Lower leg skin (tissue), 2 donors: ENCODE measurements around the gene CT47A3.

- PRO-cap: no peak
- RAMPAGE, long total RNA, 2 experiments: no peak in any of the 2 experiments
These were observed 4.7 kb upstream of the SOWAHD start for GRCh38 chrX:119753616-119754205.

GRCh38 chrX:119816180-119816696 is 24.8 kb upstream of the RPL39 start:
- PRO-cap: no peak
- RAMPAGE, long total RNA, 2 experiments: no peak in any of the 2 experiments

DNA sequence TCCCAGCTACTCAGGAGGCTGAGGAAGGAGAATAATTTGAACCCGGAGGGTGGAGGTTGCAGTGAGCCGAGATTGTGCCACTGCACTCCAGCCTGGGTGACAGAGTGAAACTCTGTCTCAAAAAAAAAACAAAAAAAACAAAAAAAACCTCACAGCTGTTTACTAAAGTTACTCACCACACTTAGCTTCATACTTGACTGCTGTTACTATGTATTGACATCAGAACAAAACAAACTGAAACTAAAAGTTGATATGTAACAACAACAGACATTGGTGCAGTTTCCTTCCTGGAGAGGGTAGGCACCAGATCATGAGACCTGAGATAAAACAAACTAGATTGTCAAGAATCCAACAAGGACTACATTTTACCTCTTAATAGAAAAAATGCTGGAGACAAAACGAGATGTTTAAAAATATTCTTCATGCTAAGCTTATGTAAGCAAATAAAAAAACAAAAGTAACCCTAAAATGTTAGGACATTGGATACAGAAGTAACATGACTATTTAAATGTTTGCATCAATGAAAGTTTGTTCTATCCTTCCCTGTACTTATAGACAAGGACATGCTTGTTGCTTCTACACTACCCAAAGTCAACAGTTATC is 30.4 kb upstream of the RPL39 start:
- PRO-cap: no peak
- RAMPAGE, long total RNA, 2 experiments: no peak in any of the 2 experiments

DNA sequence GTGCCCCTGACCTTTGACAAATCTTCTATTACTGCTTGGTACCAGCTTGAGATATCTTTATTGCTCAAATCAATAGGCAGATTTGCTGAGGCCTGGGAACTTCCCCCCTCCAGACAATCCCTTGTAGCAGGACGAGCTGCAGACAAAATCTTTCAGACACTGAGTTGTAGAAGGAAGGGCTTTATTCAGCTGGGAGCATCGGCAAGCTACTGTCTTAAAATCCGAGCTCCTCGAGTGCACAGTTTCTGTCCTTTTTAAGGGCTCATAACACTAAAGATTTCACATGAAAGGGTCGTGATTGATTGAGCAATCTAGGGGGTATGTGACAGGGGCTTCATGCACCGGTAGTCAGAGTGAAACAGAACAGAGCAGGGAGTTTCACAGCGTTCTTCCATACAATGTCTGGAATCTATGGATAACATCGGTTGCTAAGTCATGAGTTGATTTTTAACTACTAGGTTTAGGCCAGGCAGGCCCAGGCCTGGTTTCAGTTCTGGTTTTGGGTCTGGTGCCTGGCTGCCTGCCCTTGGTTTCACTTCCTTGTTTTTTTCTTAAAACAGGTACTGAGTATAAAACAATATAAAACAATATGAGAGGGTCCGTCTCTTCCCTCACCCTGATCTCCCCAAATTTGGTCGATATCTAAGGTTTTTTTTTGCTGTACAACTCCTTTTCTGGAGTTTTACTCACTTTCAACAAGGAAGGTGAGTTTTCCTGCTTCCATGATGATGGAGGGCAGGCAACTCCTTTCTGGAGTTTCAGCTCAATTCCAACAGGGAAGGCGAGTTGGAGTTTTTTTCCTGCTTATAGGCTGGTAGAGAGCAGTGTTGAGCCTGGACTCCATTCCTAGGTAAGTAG is 41.6 kb downstream of the RHOXF2B start:
- PRO-cap: no peak
- RAMPAGE, long total RNA, 2 experiments: no peak in any of the 2 experiments

GRCh38 chrX:120302275-120302951 is 8.8 kb downstream of the TMEM255A start:
- PRO-cap: no peak
- RAMPAGE, long total RNA, 2 experiments: no peak in any of the 2 experiments

DNA sequence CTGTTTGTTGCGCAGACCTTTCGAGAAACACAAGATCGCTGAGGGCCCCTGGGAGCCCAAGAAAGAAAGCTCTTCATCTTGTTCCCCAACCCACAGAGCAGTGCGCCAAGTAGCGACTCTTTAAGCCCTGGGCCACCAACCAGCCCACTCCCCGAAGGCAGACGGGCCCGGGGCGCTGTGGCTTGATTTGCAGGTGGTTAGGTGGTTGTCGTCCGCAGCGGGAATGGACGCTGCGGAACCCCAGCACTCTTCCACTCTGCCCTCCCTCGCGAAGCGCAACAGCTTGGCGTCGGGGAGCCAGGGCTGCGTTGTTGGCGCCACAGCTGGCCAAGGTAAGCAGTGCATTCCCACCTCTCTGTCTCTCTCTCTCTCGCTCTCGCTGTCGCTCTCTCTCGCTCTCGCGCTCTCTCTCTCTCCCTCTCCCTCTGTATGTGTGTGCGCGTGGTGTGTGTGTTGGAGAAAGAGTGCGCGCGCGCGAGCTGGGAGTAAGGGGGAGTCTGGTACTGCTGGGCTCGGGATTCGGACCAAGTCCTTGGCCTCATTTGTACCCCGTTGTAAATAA is 1.9 kb downstream of the TMEM255A start:
- PRO-cap: bidirectional peak, plus-strand start at position 457 of the sequence, minus-strand start at position 285 of the sequence
- RAMPAGE, long total RNA, 2 experiments: no peak in any of the 2 experiments

DNA sequence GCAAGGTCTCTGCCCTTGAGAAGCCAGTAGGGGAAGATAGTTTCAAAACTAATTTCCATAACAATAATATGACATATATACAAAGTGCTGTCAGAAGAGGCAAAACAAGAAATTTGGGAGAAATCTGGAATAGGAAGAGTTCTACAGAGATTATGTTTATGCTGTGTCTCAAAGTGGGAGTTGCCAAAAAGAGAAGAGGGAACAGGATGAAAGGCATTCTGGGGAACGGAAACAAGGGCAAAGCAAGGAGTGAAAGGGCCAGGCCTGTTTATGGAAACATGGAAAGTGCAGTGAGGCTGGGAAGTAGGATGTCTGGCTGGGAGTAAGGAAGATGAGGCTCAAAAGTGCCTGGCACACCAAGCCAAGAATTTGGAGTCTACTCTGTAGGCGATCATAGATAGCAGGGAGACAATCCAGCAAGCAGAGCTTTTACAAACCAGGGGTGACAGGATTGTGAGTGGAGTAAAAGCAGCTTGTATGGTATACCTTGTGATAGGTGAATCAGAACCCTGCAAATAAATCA is 1.8 kb upstream of the CUL4B start:
- PRO-cap: no peak
- RAMPAGE, long total RNA, 2 experiments: no peak in any of the 2 experiments

GRCh38 chrX:120660629-120660894 is 30.7 kb upstream of the C1GALT1C1 start:
- PRO-cap: no peak
- RAMPAGE, long total RNA, 2 experiments: no peak in any of the 2 experiments

GRCh38 chrX:120975893-120976240 is at the start of gene CT47A3:
CT47A3 (minus strand) TSS chrX:120976068.
- PRO-cap: no peak
- RAMPAGE, long total RNA, 2 experiments: no peak in any of the 2 experiments

- PRO-cap: no peak
- RAMPAGE, long total RNA, 2 experiments: no peak in any of the 2 experiments
These were observed 343.9 kb upstream of the GRIA3 start for GRCh38 chrX:122840140-122840582.

DNA sequence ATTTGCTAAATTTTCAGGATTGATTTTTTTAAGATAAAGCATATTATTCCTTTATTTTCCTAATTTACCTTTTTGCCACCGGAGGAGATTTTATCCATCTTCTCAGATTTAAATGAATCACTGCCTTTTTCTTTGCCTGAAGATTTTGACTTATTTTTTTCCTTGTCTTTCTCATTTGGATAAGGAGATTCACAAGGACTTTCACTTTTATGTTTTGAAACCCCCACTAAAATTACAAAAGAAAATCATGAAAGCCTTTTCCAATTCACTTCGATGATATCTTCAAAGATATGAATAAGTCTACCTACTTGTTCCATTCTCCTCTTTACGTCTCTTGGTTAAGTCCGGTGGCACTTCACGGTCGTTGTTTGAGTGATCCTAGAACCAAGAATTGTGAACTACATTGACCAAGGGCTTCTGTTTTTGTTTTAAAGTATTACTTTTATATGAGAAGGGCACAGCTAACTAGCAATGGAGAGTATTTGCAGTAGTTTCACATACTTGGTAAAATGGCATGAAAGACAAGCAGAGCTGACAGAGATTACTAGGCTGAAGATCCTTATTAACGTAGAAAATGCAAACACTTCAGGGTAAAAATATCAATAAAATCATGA is 119.4 kb downstream of the THOC2 start:
- PRO-cap: no peak
- RAMPAGE, long total RNA, 2 experiments: start-site peak on the minus strand in 1 of 2 experiments, centred at position 184 of the sequence, 17 reads per replicate

- PRO-cap: no peak
- RAMPAGE, long total RNA, 2 experiments: start-site peak on the minus strand in 1 of 2 experiments, at chrX:123620913-123621565 at its widest, 40 reads per replicate
These were observed 111.7 kb downstream of the THOC2 start for GRCh38 chrX:123621039-123621723.

DNA sequence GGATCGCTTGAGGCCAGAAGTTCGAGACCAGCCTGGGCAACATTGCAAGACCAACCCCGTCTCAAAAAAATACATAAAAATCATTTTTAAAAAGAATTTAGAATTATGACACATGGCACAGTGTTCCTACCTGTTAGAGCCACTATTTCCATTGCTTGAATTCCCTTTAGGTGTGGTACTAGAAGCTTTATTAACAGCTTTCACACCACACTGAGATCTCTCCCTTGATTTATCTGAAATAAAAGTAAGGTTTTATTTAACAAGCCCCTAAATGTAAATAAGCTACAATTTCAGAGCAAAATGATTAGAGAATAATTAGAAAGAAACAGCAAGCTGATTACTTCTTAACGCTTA is 110.2 kb downstream of the THOC2 start:
- PRO-cap: no peak
- RAMPAGE, long total RNA, 2 experiments: start-site peak on the minus strand in 1 of 2 experiments, centred at position 235 of the sequence, 12 reads per replicate

DNA sequence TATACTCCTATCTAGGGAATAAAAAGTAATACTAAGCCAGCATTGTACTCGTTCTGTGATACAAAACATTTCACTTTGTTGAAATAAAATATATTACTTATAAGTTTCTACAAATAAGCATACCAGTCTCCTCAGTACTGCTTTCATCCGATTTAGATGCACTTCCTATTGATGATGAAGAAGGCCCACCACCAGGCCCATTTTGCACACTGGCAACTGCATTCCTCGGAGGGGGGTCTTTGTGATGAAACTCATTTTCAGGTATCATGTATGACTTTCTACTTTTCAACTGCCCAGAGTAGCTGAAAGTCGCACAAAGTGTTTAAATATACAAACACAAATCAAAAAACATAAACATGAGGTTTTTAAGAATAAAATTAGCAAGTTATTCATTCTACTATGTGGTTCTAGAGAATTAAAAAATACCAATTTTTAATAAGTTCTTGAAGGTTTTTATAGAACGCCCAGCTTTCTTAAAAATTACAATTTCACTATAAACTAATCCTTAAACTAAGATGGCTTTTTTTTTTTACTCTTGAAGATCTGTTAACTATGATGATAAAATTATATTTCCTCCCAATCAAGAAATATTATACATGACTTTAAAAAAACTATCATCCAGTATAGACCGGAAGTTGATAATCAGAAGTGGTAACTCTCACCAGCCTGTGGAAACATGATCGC is 109.7 kb downstream of the THOC2 start:
- PRO-cap: no peak
- RAMPAGE, long total RNA, 2 experiments: no peak in any of the 2 experiments

DNA sequence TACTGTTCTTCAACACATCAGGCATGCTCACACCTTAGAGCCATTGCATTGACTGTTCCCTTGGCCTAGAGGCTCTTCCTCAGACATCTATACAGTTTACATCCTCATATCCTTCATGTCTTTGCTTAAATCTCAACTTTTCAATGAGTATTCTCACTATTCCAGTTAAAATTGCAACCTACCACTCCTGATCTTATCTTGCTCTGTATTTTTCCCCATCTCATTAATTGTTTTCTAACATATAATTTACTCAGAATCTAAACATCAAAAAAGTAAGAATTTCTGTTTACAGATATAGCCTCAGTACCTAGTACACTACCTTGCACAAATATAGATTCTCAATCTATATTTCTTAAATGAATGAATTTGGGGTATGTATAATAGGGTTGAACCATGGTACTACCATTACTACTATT is 50.4 kb downstream of the THOC2 start:
- PRO-cap: no peak
- RAMPAGE, long total RNA, 2 experiments: no peak in any of the 2 experiments

DNA sequence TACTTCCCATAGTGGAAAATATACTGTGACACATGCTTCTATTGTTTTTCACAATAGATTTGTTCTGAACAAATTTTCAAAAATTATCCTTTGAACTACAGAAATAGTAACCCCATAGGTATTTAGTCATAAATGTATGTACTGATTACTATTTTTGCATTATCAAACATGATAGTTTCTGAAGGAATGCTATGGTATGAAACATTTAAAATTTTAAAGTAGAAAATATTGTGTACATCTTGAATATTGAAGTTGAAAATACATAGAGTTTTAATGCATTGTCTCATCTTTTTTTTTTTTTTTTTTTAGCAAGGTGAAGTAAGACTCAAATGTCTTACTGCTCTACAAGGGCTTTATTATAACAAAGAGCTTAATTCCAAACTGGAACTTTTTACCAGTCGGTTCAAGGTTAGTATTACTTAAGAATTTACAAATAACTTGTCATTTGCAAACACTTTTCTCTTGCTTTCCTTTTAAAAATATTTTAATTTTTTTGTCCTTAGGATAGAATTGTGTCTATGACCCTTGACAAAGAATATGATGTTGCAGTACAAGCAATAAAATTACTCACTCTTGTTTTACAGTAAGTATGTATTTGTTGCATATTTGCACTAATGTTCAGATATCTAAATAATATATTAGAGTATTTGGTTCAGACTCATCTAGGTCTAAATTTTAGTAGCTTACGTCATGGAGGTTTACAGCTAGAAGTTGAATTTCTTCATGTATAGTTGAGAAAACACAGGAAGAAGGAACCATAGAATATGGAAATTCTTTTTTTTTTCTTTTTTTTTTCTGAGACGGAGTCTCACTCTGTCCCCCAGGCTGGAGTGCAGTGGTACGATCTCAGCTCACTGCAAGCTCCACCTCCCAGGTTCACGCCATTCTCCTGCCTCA is 89.6 kb downstream of the STAG2 start:
- PRO-cap: no peak
- RAMPAGE, long total RNA, 2 experiments: no peak in any of the 2 experiments

DNA sequence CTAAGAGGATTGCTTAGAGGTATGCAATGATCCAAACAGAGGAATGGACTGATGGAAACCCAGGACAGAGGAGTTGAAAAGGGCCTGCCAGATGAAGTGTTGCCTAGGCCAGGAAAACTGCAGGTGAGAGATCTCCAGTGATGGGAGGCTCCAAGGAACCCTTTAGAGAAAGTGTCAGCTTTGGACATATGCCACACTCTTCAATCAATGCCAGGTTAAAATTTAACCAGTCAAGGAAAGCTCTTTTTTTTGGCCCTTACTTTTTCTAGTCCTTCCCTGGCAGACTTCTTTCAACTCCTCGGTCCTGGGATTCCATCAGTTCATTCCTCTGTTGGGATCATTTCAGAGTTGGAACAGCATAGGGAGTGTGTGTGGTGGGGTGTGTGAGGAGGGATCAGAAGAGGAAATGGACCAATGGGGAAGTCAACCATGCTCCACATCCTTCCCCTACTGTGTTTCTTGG is 25.7 kb upstream of the TEX13D start:
- PRO-cap: no peak
- RAMPAGE, long total RNA, 2 experiments: no peak in any of the 2 experiments

- PRO-cap: no peak
- RAMPAGE, long total RNA, 2 experiments: no peak in any of the 2 experiments
These were observed 902 bp downstream of the SH2D1A start for GRCh38 chrX:124347249-124347680.

DNA sequence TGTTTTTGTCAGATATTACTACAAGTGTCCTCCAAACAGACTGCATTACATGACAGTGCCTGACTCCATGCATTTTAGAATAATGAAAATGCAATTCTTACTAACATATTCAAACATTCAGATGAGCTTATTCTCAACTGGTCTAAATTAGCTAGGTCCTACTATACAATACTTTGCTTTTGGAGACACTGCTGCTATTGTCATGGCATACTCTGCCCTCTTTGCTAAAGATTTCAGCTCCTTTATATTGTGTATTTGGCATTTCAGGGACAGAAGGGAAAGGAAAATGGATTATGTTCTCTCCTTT is 385.5 kb upstream of the TEX13C start:
- PRO-cap: unidirectional peak, plus-strand start at position 178 of the sequence
- RAMPAGE, long total RNA, 2 experiments: no peak in any of the 2 experiments

GRCh38 chrX:126459884-126460709 is 92.5 kb downstream of the DCAF12L1 start:
- PRO-cap: no peak
- RAMPAGE, long total RNA, 2 experiments: no peak in any of the 2 experiments